SK-N-SH (cell line): ENCODE results near the genes ZNF728 and ZNF91.

DNA sequence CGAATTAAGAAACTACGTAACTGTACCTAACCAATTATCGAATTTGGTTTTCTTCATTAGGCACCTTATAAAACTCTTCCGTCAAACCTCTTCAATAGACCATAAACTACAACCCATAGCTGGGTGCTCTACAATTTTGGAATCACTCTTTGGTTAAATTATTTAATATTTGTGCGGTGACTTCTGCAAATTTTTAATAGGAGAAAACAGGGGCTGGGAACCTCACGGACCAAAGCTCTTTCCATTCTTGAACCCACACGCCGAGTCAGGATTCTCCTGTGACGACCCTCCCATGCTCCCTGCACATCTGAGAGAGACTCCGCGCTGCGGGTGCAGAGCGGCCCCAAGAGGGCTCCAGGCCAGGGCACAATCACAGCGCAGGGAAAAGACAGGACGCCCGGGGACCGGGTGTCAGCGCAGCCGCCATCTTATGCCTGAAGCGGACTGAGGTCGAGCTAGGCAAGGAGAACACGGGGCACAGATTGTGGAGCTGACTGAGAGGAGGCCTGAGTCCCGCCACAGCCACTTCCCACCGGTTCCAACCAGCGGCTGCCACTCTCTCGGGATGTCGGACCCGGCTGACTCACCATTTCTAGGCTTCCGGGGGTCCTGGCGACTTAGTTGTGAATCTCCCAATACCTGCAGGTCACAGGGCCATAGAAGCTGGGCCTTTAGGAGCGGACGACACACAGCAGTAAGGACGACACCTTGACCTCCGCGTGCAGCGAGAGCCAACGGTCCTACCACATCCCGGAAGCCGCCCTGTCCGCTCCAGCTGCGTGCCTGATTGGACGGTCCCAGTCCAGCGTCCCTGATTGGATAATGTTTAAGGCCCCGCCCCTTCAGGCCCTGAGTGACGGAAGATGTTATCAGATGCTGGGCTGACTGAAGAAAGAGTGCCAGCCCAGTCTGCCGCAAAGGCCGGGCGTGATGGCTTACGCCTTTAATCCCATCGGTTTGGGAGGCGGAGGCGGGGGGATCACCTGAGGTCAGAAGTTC, at the start of gene ZNF728:
ZNF728 (minus strand) TSS at position 736 of the 999 bp plus-strand sequence.
- RRBS: 0% methylated on average over 2 of the region's 52 CpGs
CAGE:
- cytosol, long polyA plus RNA: no peak
- long polyA plus RNA: no peak
- nucleus, long polyA plus RNA: no peak

- RRBS: no CpG with 5 or more reads among the region's 7 CpGs
CAGE:
- cytosol, long polyA plus RNA: no peak
- long polyA plus RNA: no peak
- nucleus, long polyA plus RNA: no peak
These were observed 1.5 kb downstream of the ZNF91 start for GRCh38 chr19:23393792-23394132.

GRCh38 chr19:23394794-23395841, at the start of gene ZNF91:
Gene ZNF91 (minus strand): TSS chr19:23395471.
- RRBS: 1% methylated on average over 3 of the region's 38 CpGs
CAGE:
- cytosol, long polyA plus RNA: no peak
- long polyA plus RNA: no peak
- nucleus, long polyA plus RNA: start-site peak on the minus strand at chr19:23395439-23395464, 54 and 80 reads in 2 replicates

- RRBS: 2% methylated on average over 3 of the region's 38 CpGs
CAGE:
- cytosol, long polyA plus RNA: no peak
- long polyA plus RNA: no peak
- nucleus, long polyA plus RNA: no peak
These were observed 20.4 kb upstream of the ZNF91 start for GRCh38 chr19:23415447-23416271.

GRCh38 chr19:23649808-23650288, 37.2 kb downstream of the ZNF675 start:
- RRBS: no CpG with 5 or more reads among the region's 3 CpGs
CAGE:
- cytosol, long polyA plus RNA: no peak
- long polyA plus RNA: no peak
- nucleus, long polyA plus RNA: no peak

GRCh38 chr19:24178034-24178571, 91.1 kb downstream of the ZNF254 start:
- RRBS: no CpG with 5 or more reads among the region's 24 CpGs
CAGE:
- cytosol, long polyA plus RNA: no peak
- long polyA plus RNA: no peak
- nucleus, long polyA plus RNA: no peak

DNA sequence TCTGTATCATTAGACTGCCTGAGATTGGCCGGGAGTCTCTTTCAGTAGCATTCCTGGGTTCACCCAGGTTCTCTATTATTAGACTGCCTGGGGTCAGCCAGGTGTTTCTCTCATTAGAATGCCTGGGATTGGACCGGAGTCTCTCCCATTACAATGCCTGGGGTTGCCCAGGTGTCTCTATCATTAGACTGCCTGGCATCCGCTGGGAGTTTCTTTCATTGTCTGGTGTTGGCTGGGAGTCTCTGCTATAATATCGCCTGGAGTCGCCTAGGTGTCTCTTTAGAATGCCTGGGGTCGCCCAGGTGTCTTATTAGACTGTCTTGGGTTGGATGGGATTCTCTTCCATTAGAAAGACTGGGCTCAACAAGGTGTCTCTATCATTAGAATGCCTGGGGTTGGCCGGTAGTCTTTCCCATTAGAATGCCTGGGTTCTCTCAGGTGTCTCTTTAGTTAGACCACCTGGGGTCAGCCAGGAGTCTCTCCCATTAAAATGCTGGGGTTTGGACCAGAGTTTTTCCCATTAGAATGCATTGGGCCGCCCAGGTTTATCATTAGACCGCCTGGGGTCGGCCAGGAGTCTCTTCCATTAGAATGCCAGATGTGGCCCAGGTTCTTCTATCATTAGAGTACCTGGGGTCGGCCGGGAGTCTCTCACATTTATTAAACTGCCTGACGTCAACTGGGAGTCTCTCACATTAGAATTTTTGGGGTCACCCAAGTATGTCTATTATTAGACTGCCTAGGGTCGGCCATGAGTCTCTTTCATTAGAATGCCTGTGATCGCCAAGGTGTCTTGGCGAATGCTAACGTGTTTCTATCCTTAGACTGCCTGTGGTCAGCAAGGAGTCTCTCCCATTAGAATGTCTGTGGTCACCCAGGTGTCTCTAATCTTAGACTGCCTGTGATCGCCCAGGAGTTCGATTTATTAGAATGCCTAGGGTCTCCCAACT, 1444.8 kb downstream of the UQCRFS1 start:
- RRBS: no CpG with 5 or more reads among the region's 19 CpGs
CAGE:
- cytosol, long polyA plus RNA: no peak
- long polyA plus RNA: no peak
- nucleus, long polyA plus RNA: no peak

GRCh38 chr19:27775860-27776479, 1437.0 kb downstream of the UQCRFS1 start:
- RRBS: no CpG with 5 or more reads among the region's 8 CpGs
CAGE:
- cytosol, long polyA plus RNA: no peak
- long polyA plus RNA: no peak
- nucleus, long polyA plus RNA: no peak

DNA sequence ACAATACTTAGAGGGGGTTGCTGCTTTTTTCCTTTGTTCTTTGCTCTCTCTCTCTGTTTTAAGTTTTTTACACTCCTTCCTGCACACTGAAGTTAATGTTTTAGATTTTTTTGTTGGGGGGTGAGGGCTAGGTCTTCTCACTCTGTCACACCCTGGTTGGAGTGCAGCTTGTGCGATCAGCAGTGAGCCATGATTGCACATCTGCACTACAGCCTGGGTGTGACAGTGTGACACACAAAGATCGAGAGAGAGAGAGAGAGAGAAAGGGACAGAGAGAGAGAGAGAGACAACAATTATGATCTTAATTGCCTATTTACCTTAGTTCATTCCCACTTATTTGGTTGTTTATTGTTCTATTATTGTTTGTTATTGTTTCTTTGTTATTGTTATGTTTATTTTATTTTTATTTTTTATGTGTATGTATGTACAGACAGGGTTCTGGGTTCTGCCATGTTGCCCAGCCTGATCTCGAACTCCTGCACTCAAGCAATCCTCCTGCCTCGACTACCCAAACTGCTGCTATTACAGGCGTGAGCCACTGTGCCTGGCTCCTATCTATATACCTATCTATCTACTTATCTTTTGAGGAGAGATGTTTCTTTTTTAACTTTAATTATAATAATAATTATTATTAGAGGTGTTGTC, 1432.1 kb downstream of the UQCRFS1 start:
- RRBS: no CpG with 5 or more reads among the region's 5 CpGs
CAGE:
- cytosol, long polyA plus RNA: no peak
- long polyA plus RNA: no peak
- nucleus, long polyA plus RNA: no peak

- RRBS: 2% methylated on average over 7 of the region's 25 CpGs
CAGE:
- cytosol, long polyA plus RNA: no peak
- long polyA plus RNA: no peak
- nucleus, long polyA plus RNA: no peak
These were observed 1419.2 kb downstream of the UQCRFS1 start for GRCh38 chr19:27793821-27794177.

DNA sequence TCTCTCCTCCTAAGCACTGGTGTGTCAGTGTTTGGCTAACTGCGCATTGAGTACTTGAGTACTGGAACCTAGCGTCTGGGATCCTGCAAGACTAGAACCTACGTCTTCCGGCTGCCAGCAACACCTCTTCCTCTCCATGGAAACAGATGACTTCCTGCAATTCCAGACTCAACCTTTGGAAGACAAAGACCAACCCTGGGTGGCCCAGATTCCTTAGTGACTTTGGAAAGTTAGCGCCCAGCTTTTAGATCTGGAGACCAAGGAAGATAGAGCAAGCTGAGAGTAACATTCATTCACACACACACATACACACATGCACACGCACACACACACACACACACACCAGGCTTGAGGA, 789.0 kb downstream of the UQCRFS1 start:
- RRBS: no CpG with 5 or more reads among the region's 6 CpGs
CAGE:
- cytosol, long polyA plus RNA: no peak
- long polyA plus RNA: no peak
- nucleus, long polyA plus RNA: no peak

GRCh38 chr19:29528319-29529091, 2.7 kb downstream of the VSTM2B start:
- RRBS: no CpG with 5 or more reads among the region's 68 CpGs
CAGE:
- cytosol, long polyA plus RNA: no peak
- long polyA plus RNA: no peak
- nucleus, long polyA plus RNA: no peak

- RRBS: no CpG with 5 or more reads among the region's 14 CpGs
CAGE:
- cytosol, long polyA plus RNA: no peak
- long polyA plus RNA: no peak
- nucleus, long polyA plus RNA: no peak
These were observed 17.7 kb downstream of the POP4 start for GRCh38 chr19:29623707-29624321.

DNA sequence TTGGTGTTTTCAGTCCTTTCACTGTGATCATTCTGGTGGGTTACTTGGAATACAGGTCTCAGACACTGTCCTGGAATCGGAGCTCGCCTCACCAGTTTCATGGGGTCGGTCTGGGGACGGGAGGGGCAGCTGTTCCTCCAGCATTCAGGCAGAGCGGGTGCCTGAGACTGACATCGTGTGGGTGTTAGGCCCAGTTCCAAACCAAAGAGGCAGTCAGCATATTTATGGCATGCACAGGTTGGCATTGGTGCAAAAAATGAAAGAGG, 20.0 kb downstream of the PLEKHF1 start:
- RRBS: no CpG with 5 or more reads among the region's 6 CpGs
CAGE:
- cytosol, long polyA plus RNA: no peak
- long polyA plus RNA: no peak
- nucleus, long polyA plus RNA: no peak

DNA sequence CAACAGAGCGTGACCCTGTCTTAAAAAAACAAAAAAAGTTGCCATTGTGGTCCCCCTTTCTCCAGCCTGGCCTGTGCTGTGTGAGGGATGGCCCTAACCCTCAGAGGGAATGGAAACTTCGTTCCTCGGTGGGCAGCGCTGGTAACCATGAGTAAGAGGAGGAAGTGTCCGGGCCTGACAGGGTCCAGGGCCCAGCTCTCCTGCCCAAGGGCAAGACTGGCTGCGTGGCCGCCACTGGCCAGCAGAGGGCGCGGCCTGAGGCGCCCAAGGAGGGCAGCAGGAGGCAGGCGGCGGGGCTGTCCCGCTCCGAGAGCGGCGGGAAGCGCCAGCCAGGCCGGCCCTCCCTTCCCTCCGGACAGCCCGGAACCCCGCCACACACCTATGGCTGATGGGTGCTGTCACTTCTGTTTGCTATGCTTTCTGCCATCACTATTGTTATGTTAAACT, 45.0 kb upstream of the C19orf12 start:
- RRBS: no CpG with 5 or more reads among the region's 21 CpGs
CAGE:
- cytosol, long polyA plus RNA: no peak
- long polyA plus RNA: no peak
- nucleus, long polyA plus RNA: no peak

DNA sequence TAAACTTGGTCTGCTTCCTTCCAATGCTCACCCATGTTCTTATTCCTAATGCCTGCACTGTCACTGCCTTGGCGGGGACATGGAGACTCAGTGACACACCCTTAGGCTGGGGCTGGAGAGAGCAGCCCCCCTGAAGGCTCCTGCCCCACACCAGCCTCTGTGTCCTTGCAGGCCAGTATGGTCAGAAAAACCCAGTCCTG, 211.0 kb upstream of the ZNF536 start:
- RRBS: no CpG with 5 or more reads among the region's 1 CpG
CAGE:
- cytosol, long polyA plus RNA: no peak
- long polyA plus RNA: no peak
- nucleus, long polyA plus RNA: no peak

GRCh38 chr19:30227580-30228584, 144.3 kb upstream of the ZNF536 start:
- RRBS: 1% methylated on average over 60 of the region's 101 CpGs
CAGE:
- cytosol, long polyA plus RNA: no peak
- long polyA plus RNA: no peak
- nucleus, long polyA plus RNA: no peak

- RRBS: no CpG with 5 or more reads among the region's 36 CpGs
CAGE:
- cytosol, long polyA plus RNA: no peak
- long polyA plus RNA: no peak
- nucleus, long polyA plus RNA: no peak
These were observed 143.6 kb upstream of the ZNF536 start for GRCh38 chr19:30228585-30228928.

- RRBS: no CpG with 5 or more reads among the region's 5 CpGs
CAGE:
- cytosol, long polyA plus RNA: no peak
- long polyA plus RNA: no peak
- nucleus, long polyA plus RNA: no peak
These were observed 290.4 kb downstream of the ZNF536 start for GRCh38 chr19:30662657-30662913.

- RRBS: no CpG with 5 or more reads among the region's 14 CpGs
CAGE:
- cytosol, long polyA plus RNA: no peak
- long polyA plus RNA: no peak
- nucleus, long polyA plus RNA: no peak
These were observed 339.2 kb downstream of the ZNF536 start for GRCh38 chr19:30711376-30711777.